Osteoblast (primary cell): Measurements from ENCODE around the gene SMURF1.

- CAGE, long polyA plus RNA, result no peak
- RRBS, result no CpG with 5 or more reads among the region's 5 CpGs
These were observed 100.9 kb downstream of the SMURF1 start for GRCh38 chr7:99043014-99043482.

DNA sequence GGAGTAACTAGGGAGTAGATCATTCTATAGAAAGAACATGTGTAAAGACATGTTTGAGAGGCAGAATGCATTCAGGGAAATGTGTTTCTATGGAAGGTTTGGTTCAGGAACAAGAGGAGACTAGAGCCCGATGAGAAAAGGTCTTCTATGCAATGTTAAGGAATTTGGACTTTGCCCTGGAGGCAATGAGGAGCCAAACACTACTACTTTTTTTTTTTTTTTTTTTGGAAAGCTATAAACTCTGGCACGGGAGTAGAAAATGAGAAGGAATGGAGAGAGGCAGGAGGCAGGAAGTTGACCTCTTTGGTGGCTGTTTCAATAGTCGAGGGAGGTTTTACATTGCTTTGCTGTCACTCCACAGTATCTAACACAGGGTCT is 44.9 kb downstream of the SMURF1 start:
- CAGE, long polyA plus RNA, result no peak
- RRBS, result no CpG with 5 or more reads among the region's 3 CpGs

DNA sequence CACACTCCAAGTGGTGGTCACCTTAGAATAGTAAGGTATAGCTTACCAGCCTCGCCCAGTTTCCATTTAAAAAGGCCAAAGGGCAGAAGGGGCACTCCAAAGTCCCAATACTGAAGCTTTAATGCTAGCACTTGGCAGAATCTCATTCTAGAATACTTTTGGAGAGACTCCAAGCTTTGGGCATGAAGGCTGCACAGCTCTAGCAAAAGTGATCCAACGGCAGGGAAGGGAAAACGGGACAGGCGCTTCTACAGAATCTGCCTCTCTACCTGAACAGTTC is 19.7 kb downstream of the SMURF1 start:
- CAGE, long polyA plus RNA, result no peak
- RRBS, result no CpG with 5 or more reads among the region's 4 CpGs

DNA sequence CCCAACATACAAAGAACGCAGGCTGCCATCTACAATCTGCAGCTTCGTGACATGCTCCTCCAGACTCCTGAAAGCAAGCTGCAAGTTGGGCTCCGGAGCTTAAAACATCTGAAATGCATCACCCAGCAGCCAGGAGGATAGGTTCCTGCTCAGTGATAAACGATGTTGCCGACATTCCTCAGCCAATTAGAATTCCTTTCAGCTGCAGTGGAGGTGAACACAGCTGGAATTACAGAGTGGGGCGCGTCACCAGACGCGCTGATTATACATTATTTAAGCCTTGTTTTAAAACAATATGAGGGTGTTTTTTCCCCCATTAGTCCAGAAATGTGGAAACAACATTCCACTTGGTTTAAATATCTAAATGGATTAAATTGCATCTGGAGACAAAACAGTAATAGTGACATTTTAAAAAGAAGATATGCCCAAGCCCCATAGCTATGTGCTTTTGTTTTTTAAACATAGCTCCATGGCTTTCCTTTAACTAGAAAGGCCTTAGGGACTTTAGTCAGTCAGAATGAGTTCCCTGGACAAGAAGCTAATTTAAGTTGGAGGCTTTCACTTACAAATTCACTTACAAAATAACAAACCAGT is 6.3 kb downstream of the SMURF1 start:
- CAGE, long polyA plus RNA, result no peak
- RRBS, result no CpG with 5 or more reads among the region's 9 CpGs

- CAGE, long polyA plus RNA, result no peak
- RRBS, result under 1% methylated on average over 39 of the region's 81 CpGs
These were observed at the start of gene SMURF1 for GRCh38 chr7:99143958-99144835. Gene SMURF1, minus strand, starts transcription at chr7:99144108.

DNA sequence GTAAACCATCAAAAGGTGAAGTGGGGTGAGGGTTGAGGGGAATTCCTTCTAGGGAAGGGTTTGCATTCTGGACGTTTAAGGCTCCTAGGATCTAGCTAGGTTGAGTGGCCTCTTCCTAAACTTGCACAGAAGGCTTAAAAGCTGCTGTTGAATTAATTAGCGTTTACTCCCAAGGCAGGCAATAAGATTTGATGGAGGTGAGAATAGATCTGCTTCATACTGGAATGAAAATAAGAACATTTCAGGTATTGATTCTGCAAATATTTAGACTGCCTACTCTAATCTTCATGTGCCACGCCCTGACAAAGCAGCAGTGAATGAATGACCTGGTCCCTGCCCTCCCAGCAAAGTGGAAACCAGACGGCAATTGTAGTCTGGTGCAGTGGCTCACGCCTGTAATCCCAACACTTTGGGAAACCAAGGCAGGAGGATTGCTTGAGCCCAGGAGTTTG is 11.4 kb upstream of the KPNA7 start:
- CAGE, long polyA plus RNA, result no peak
- RRBS, result no CpG with 5 or more reads among the region's 5 CpGs

- CAGE, long polyA plus RNA, result no peak
- RRBS, result no CpG with 5 or more reads among the region's 29 CpGs
These were observed 9.9 kb downstream of the ATP5MF start for GRCh38 chr7:99455683-99456904.

GRCh38 chr7:99505851-99506572 is 1.6 kb downstream of the ZKSCAN5 start:
- CAGE, long polyA plus RNA, result no peak
- RRBS, result no CpG with 5 or more reads among the region's 15 CpGs

DNA sequence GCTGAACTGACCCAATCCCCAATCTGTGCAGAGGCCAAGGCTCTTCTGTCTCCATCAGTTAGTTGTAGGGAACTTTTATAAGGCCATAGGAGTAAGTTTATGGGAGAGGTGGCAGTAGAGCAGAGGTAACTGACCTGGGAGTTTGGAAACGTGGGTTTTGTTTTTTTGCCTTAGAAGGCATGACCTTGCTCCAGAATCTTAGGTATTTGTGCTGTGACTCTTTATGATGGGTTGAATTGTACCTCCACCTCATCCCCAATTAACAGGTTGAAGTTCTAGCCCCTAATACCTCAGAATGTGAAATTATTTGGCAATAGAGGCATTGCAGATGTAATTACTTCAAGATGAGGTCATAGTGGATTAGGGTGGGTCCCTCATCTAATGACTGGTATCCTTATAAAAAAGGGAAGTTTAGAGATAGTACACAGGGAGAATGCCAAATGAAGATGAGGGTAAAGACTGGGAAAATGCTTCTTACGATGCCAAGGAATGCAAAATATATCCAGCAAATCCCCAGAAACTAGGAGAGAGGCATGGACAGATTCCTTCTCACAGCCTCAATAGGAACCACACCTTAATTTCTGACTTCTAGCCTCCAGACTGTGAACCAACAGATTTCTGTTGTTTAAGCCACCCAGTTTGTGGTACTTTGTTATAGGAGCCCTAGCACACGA is 3.0 kb upstream of the FAM200A start:
- CAGE, long polyA plus RNA, result no peak
- RRBS, result no CpG with 5 or more reads among the region's 3 CpGs

DNA sequence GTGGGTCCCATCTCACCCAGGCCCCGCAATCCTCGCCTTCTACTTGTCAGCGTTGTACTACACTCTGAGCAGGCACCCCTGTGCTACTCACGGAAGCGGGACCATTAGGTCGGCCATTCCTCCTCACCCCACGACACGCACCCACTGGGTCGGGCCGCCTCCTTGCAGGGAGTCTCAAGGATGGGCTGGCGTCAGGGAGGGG is 382 bp upstream of the ZNF655 start:
- CAGE, long polyA plus RNA, result no peak
- RRBS, result no CpG with 5 or more reads among the region's 11 CpGs

GRCh38 chr7:99677494-99678218 is 2.1 kb downstream of the CYP3A5 start:
- CAGE, long polyA plus RNA, result no peak
- RRBS, result no CpG with 5 or more reads among the region's 5 CpGs

DNA sequence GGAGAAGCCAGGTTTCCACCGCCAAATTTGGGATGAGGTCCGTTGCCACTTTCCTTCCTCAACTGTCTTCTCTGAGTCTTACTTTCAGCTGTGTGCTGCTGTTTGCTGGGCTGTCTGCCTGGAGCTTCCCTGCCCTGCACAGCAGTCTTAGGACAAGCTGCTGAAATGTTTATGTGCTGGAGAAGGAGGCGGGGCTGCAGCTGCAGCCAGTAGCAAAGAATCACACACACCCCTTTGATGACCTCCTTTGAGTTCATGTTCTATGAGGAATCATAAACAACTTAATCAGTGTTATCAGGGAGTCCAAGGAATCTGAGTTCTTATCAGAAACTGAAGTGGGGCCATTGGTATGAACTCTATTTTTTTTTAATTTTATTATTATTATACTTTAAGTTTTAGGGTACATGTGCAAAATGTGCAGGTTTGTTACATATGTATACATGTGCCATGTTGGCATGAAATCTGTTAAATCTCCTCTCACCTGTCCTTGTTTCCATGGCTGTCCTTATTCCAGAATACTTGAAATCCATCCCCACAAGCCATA is 17.5 kb upstream of the CYP3A7 start:
- CAGE, long polyA plus RNA, result no peak
- RRBS, result no CpG with 5 or more reads among the region's 3 CpGs

GRCh38 chr7:99786826-99787126 is 2.8 kb upstream of the CYP3A4 start:
- CAGE, long polyA plus RNA, result no peak

DNA sequence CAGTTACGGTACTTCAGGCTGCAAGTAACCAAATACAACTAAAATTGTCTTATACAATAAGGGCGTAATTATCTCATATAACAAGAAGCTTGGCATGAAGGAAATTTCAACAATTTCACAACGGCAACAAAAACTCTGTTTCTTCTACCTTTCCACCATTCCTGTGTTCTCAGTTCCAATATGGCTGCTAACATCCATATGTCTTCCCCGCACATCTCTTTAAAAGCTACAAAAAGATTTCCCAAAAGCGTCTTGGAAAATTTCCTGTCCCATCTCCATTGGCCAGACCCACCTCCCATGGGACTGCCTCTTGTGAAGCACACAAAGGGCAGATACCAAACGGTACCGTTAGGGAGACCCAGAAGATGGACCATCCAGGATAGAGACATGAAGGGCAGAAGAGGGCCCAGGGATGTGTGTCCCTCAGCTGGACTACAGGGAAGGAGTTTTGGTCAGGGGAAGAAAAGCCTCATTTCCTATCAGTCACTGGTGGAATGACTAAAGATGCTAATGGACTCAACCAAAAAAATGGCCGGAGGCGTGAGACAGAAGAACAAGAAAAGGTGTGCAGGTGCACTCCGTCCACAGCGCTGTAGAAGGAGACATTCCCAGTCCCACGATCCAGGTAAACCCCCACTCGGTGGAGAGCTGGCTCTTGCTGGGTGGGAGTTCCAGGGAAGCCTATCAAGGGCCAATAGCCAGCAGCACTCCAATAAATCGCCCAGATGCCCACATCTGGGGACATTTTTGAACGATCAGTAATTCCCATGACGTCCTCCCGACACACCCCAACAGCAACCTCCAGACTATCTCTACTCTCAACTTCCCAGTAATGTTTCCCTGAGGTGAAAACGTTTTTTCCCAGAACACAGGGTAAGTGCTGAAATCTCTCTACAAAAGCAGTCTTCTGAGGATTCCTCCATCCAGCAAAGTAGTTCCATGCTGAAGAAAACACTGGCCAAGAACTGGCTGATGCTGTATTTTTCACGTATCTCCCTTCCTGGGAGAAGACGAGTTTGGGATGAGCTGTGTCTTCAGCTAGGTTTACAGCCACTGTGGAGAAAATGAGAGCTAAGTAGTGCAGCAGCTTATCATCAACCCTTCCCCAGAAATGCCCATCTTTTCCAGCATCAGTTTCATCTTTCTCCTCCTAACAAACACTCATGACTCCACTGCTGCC is 15.3 kb upstream of the OR2AE1 start:
- CAGE, long polyA plus RNA, result no peak
- RRBS, result no CpG with 5 or more reads among the region's 20 CpGs

DNA sequence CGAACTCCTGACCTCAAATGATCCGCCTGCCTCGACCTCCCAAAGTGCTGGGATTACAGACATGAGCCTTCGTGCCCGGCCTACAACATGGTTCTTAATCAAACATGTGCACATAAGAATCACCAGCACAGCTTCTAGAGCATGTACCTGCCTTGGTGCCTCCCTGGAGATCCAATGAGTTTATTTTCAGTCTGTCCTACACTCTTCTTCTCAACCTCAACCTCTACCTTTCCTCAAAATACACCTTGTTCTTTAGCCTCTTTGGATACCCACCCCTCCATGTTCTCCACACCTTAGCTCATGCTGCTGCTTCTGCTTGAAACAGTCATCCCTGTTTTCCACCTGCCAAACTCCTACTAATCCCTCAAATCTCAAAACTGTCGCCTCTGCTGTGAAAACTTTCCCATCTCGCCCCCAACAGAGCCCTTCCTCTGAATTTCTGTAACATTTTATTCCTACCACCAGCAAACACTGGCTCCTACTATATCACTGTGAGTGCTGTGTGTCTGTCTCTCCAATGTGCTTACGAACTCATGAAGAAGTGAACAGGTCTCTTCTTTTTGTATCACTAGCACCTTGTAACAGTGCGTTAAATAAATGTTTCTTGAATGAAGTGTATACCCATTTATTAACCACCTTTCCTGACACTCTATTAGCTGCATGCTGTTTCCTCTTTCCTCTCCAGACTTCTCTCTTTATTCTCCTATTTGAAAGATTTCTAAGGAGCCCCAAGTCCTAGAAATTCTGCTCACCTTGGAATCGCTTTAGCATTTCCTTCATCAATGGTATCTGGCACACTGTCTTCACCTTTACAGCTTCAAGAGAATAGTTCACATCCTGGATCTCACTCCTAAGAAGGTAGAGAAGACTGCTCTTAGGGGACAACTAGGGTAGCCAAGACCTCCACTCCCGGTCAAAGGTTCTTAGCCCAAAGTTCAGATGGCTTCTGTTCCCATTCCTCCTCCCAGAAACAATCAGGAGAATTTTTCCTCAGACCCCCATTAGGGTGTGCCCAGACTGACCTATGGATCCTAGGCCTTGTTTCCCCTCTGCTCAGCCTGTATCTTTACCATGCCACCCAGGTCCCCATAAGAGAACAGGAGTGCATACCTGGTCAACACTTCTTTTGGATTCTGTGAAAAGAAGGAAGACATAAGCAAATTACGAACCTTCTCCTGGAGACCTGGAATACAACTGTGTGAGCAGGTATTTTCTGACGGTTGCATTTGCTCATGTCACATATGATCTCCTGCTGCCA is 16.4 kb downstream of the TRIM4 start:
- CAGE, long polyA plus RNA, result no peak
- RRBS, result no CpG with 5 or more reads among the region's 13 CpGs

DNA sequence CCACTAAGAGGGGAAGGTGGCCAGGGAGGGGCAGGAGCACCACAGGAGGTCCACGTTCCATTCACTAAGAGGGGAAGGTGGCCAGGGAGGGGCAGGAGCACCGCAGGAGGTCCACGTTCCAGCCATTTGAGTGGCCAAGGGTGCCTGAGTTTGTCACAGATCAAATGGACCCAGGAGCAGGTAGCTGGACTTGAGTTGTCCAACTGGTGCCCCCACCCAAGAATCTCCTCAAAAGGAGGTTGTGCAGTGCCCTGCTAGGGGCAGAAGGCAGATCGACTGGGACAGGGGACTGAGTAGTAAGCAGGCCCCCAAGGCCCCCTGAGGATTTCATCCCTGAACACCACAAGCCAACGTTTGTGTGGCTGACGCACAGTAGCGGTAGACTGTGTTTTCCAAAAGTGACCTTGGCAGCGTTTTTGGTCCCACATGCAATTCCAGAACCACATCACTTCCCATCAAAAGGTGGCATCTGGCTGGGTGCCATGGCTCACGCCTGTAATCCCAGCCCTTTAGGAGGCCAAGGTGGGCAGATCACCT is 5.6 kb upstream of the ZKSCAN1 start:
- CAGE, long polyA plus RNA, result no peak
- RRBS, result no CpG with 5 or more reads among the region's 9 CpGs

- CAGE, long polyA plus RNA, result no peak
- RRBS, result no CpG with 5 or more reads among the region's 8 CpGs
These were observed 9.2 kb upstream of the ZSCAN21 start for GRCh38 chr7:100040269-100040867.

DNA sequence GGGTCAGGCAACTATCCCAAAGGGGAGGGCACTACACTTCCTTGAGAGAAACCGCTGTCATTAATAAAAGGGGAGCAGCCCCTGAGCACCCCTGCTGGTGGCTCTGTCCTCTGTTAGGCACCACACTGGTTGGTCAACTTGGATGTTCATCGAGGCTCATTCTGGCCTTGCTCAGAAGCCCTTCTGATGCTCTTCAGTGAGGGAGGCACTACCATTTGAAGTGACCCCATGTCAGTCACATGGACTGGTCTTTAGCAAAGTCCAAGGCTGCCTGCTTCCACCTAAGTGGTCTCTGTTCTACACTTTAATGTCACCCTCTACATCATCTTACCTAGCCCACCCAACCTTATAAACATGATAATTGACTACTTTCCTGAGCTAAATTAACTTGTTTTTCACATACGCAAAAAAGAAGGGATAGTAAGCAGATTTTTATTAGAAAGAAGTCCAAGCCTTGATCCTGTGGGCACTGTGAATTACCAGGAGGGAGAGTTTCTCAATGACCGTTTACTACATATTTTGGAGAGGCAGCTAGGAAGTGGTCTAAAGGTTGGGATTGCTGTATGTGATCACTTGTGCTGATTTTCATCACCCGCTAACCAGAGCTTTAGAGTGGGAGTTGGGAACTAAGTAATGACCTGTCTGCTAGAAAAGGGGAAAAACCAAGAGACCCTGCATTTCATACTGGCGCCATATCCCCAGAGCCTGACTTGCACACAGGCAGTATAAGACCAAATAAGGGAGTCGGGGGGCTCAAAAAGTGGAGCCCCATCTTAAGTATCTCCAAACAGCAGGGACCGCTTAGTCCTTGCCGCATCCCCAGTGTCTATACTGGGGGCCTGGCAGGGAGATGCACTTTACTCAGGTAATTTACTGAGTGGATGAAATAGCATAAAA is 3.3 kb downstream of the COPS6 start:
- CAGE, long polyA plus RNA, result no peak
- RRBS, result no CpG with 5 or more reads among the region's 9 CpGs

DNA sequence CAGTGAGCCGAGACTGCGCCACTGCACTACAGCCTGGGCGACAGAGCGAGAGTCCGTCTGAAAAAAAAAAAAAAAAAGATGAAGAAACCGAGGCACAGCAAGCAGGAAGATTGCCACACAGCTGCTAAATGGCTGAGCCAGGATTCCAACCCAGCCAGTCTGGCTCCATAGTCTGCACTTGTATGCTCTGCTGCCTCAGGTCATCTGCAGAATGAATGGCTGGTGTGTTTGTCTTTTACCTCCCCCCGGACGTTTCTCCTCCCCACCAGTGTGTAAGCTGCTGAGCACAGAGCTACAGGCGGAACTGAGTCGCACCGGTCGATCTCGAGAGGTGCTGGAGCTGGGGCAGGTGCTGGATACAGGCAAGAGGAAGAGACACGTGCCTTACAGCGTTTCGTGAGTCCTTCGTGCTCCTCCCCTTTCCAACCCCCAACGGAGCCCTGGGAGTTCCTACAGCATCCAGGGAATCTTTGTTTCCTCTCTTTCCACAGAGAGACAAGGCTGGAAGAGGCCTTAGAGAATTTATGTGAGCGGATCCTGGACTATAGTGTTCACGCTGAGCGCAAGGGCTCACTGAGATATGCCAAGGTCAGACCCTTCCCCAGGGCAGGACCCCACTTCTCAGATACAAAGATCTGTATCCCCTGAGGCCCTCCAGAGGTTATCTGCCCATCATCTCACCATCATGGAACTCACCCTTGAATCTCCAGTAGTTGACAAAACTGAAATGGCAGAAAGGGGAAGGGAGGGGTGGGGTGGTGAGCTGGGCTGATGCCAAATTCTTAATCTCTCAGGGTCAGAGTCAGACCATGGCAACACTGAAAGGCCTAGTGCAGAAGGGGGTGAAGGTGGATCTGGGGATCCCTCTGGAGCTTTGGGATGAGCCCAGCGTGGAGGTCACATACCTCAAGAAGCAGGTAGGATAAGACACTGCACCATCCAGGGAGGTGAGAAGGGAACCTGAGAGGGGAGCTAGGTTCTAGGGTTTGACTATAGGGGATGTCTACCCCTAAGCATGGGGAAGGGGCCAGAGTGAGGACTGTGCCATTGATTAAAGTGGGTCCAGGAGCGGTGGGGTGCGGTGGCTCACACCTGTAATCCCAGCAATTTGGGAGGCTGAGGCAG is 2.9 kb downstream of the CNPY4 start:
- CAGE, long polyA plus RNA, result no peak
- RRBS, result 90% methylated on average over 5 of the region's 24 CpGs

- CAGE, long polyA plus RNA, result no peak
- RRBS, result 32% methylated on average over 6 of the region's 12 CpGs
These were observed 1.3 kb downstream of the TRAPPC14 start for GRCh38 chr7:100157279-100157663.